Epithelial cell of proximal tubule (primary cell): ENCODE data around the gene TMEM269.

- RAMPAGE, long total RNA = no peak
- RRBS = no CpG with 5 or more reads among the region's 7 CpGs
Observed at GRCh38 chr1:41811152-41811770, 107.5 kb downstream of the HIVEP3 start.

- RAMPAGE, long total RNA = no peak
- RRBS = no CpG with 5 or more reads among the region's 8 CpGs
Observed at GRCh38 chr1:41870120-41870675, 48.5 kb downstream of the HIVEP3 start.

DNA sequence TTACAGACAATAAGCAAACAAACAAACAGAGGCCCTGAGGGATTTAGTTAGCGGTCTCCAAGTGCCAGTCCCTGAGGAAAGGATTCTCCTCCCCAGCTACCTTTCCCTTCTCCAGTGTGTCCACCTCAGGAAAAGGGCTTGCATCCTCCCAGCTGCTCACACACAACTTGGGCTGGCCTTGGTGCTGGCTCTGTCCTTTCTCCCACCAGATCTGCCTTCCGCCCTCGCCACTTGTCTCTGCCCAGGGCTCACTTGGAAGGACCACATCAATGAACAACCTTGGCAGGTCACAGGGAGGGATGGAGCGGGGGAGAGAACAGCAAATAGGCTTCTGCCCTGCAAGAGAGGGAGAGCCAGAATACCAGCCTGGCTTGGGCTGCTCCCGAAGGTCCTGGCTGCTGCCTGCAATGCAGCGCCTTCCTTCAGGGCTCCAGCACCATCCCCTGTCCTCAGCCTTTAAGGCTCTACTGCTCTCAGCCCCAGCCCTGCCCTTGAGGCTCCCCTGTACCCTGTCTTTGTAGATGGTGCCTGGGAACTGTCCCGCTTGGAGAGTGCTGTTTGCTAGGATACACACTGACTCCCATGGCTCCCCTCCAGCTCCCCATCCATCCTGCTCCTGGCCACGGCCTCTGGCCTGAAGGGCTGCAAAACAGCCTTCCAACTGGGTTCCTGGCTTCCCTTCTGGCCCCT, 43.8 kb downstream of the HIVEP3 start:
- RAMPAGE, long total RNA = no peak
- RRBS = no CpG with 5 or more reads among the region's 8 CpGs

DNA sequence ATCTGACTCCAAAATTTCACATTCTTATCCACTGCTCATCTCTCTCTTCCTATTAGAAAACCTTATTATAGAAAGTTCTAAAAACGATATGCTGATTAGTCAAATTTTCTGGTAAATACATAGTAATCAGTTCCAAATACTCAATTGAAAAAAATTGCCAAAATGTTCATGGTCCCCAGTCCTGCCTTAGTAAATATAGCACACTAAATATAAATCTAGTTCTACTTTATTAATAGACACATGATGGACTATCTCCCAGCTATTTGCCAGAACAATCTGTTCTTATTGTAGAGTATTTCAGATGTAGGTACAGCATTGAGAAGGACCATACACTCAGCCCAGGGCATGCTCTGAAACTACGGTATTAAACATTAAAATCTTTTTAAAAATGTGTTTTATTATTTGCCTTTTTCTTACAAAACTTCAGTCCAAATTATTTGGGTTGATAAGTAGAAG, 37.3 kb downstream of the HIVEP3 start:
- RAMPAGE, long total RNA = no peak
- RRBS = no CpG with 5 or more reads among the region's 2 CpGs

GRCh38 chr1:42172291-42173148, 8.0 kb upstream of the GUCA2A start:
- RAMPAGE, long total RNA = no peak
- RRBS = no CpG with 5 or more reads among the region's 16 CpGs

DNA sequence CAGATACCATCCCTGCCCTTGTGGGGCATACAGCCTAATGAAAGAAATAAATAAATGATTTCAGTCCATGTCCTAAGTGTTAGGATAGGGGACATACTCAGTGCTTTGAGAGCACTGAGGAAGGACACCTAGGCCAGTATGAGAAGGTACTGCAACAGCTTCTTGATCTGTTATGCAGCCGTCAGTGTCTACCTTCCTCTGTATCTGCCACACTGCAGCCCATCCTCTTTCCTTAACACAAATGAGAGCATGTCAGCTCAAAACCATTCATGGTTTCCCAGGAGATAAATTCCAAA, 1.5 kb downstream of the ZMYND12 start:
- RAMPAGE, long total RNA = no peak
- RRBS = no CpG with 5 or more reads among the region's 1 CpG

DNA sequence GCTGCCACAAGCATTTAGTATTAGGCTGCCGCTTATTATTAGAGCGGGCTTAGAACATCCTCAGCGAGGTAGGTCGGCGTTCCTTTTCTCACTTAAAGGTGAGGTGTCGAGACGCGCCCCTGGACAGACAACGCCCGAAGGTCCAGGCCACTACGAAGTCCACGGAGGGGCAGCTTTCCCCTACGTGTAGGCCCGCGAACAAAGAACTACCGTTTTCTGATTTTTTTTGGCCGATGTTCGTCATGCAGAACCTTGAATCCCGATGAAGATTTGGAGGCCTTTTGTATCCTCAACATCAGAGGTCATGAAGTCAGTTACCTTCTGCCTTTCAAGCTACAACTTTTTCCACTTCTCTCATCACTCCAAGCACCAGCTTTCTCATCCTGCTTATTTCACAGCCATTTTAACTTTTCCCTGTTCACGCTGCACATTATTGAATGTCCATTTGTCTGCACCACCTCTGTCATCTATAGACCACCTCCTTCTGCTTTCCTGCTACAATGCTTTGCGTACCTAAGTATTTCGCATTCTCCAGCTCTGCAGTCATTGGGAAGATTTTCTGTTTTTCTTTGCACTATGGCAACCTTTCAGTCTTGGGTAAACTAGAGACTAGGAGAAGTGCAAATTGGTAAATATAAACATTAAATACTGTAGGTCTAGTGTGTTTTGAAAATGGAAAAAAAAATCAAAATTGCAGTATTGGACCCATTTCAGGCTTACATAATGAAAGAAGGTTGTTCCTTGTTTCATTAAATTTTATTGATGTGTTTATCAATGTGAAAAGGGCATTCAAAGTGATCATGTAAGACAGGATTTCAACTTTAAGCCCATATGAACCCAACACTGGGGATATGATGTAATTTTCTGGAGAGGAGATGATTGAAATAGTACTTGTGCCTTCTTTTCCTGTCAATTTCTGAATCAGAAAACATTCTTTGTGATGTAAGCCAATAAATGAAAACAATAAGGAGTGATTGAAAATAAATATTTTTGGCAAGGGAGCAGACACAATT, 810 bp downstream of the CCDC30 start:
- RAMPAGE, long total RNA = no peak
- RRBS = no CpG with 5 or more reads among the region's 22 CpGs

DNA sequence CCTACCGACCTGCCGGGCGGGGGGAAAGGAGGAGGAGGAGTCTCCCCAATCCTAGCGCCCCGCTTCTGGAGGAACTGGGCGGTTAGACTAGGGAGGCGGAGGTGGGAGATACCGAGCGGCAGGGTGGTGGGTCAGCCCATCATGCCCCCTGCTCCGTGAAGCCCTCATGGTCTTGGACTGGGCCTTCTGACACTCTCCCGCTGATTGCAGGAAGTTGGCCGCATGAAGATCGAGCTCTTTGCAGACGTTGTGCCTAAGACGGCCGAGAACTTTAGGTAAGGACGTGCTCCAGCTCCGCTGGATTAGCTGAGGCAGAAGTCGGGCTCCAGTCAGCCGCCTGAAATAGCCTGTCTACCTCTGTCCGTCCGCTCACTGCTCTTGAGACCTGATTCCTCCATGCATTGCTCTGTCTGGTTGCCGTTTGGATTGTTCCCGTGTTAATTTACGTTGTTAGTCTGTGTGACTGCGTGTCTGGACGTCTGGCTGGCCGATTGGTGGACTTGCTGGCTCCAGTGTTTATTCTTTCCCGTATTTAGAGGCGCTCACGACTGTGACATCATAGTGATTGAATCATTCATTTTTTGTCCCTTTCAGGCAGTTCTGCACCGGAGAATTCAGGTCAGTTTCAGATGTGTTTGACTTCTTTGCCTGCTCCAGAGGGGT, 542 bp downstream of the PPIH start:
- RAMPAGE, long total RNA = no peak
- RRBS = no CpG with 5 or more reads among the region's 32 CpGs

DNA sequence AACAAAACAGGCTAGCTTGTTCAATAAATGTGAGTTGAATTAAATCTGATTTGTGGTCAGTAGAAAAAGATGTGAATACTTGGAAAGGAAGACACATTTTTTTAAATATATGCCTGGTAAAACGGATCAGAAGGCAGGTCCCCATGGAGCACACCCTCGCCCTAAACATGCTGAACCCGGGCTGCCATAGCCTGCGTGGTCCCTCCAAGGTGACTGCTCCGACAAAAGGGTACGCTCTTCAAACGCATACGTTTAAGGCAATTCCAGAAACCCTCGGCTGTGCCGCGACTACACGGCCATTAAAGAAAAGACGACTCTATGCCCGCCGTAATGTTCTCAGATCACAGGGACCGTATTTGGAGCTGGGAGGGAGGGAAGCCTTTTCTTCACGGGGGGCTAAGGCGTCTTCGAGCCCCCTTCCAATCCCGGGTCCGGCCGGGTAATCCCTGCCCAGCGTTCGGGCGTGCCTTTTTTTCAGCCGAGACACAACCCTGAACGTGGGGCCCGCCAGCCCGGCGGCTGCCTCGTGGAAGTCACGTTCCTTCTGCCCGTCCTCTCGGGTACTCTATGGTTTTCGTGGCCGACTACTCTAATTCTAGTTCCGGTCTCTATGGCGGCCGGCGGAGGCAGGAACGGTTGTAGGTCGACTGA, 482 bp upstream of the YBX1 start:
- RAMPAGE, long total RNA = no peak
- RRBS = 1% methylated on average over 14 of the region's 42 CpGs

DNA sequence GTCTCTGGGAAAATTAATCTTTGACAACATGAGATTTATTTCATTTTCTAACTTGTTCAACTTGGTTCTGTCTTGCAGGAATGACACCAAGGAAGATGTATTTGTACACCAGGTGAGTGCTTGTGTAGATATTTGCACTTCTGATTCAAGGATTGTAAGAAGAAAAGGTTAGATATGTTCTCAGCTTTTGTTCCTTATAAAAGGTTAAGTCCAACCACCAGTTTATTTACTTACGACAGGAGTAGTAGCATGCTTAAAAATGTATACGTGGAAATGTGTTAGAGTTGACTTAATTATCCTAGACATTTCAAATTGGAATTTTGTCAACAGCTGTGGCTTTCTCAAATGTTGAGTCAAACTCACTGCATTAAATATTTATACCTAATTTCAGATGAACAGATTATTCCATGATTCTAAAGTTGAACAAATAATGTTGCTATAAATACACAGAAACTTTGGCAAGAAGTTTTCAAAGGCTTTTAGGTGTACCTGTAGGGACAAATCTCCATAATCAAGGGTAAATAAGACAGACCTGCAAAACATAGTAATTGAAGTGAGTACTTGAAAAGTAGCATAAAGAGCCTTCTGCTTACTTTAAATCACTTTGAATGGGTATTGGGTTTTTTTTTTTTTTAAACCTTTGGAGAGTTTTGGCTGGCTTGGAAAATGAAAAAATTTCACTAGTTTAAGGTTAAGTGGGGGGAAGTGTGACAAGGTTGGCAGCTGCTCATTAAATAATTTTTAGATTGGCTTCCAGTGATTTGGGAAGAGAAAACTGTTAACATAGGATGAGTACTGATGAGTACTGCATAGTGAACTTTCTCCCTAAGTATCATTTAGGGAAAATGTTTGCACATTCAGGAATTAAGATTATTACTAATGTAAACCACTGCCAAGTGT, 11.4 kb downstream of the YBX1 start:
- RAMPAGE, long total RNA = no peak
- RRBS = no CpG with 5 or more reads among the region's 2 CpGs

DNA sequence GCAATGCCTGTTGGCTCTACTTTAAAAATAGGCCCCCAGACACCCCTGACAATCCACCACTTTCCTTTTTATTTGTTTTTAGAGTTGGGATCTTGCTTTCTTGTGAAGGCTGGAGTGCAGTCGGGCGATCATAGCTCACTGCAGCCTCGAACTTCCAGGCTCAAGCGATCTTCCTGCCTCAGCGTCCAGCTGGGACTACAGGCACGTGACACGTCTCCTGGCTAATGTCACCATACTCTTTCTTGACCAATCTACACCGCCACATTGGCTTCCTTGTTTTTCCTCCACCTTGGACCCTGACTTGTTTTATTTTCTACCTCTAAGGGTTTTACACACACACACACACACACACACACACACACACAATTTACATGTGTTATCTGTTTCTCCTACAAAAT, 5.3 kb upstream of the CLDN19 start:
- RAMPAGE, long total RNA = no peak
- RRBS = no CpG with 5 or more reads among the region's 8 CpGs

GRCh38 chr1:42784634-42785171, at the start of gene TMEM269:
TSS of gene TMEM269 (plus strand) at chr1:42784991.
- RAMPAGE, long total RNA = no peak
- RRBS = 82% methylated on average over 6 of the region's 34 CpGs

GRCh38 chr1:42941636-42942443, 16.8 kb downstream of the SLC2A1 start:
- RAMPAGE, long total RNA = no peak
- RRBS = no CpG with 5 or more reads among the region's 9 CpGs

- RAMPAGE, long total RNA = no peak
- RRBS = 3% methylated on average over 2 of the region's 9 CpGs
Observed at GRCh38 chr1:42949270-42950127, 9.2 kb downstream of the SLC2A1 start.

DNA sequence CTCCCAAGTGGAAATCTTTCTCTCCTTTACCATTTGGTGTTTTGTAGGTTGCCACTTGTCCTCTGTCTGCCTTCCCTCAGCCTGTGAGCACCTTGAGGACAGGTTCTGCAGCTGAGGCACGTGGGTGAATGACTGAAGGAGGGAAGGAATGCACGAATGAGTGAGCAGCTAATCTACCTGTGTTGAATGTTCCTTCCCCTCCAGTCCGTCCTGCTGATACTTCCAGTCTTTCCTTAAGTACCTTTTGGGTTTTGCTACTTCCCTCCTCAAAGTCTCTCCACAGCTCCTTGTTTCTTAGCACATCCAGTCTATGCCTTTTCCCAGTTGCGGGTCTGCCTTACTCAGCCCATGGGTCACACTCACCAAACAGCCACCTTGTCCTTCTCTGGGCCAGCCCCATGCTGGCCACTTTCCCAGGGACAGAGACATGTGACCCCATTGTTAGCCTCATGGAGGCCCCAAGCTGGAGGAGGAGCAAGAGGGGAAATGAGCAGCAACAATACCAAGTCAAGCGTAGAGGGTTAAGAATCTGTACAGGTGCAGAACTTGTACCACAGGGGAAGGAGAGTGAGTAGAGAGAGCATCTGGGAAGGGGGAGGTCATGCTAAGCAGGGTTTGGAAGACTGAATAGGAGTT, 2.5 kb upstream of the SLC2A1 start:
- RAMPAGE, long total RNA = no peak
- RRBS = no CpG with 5 or more reads among the region's 5 CpGs

DNA sequence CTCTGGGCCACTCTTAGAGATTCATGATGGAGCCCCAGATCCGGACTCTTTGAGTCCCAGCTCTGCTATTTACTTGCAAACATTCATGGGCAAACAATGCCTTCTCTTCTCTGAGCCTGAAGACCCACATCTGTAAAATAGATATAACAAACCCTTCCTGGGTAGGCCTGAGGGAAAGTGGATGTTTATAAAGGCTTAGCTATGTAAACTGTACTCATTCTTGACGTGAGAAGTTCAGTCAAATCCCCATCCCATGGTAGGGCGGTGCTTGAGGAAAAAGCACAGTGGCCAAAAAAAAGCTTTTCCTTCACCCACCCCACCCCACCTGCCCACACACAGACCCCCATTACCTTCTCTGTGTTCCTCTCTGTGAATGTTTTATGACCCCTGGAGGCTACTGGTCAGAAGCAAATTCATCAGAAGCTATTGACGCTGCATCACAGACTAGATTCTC, 3.1 kb upstream of the SLC2A1 start:
- RAMPAGE, long total RNA = no peak
- RRBS = no CpG with 5 or more reads among the region's 4 CpGs

GRCh38 chr1:42963678-42964476, 5.2 kb upstream of the SLC2A1 start:
- RAMPAGE, long total RNA = no peak
- RRBS = no CpG with 5 or more reads among the region's 12 CpGs

- RAMPAGE, long total RNA = no peak
- RRBS = no CpG with 5 or more reads among the region's 7 CpGs
Observed at GRCh38 chr1:43184936-43185664, 13.0 kb downstream of the CFAP57 start.

GRCh38 chr1:43256638-43257226, 13.1 kb upstream of the TMEM125 start:
- RAMPAGE, long total RNA = no peak
- RRBS = no CpG with 5 or more reads among the region's 7 CpGs

GRCh38 chr1:43313660-43314123, 12.9 kb downstream of the TIE1 start:
- RAMPAGE, long total RNA = no peak
- RRBS = no CpG with 5 or more reads among the region's 10 CpGs